Measurements from ENCODE around the genes OSBPL5, ZNF195, OR51E1 and OR51A7.

- RRBS, result 1% methylated on average over 58 of the region's 110 CpGs
Observed at GRCh38 chr11:3164586-3165750, at the start of gene OSBPL5. TSS of gene OSBPL5 (minus strand) at chr11:3165310.

GRCh38 chr11:3379016-3379513, at the start of gene ZNF195:
TSS of gene ZNF195 (minus strand) at chr11:3379146.
- RRBS, result 2% methylated on average over 8 of the region's 21 CpGs

DNA sequence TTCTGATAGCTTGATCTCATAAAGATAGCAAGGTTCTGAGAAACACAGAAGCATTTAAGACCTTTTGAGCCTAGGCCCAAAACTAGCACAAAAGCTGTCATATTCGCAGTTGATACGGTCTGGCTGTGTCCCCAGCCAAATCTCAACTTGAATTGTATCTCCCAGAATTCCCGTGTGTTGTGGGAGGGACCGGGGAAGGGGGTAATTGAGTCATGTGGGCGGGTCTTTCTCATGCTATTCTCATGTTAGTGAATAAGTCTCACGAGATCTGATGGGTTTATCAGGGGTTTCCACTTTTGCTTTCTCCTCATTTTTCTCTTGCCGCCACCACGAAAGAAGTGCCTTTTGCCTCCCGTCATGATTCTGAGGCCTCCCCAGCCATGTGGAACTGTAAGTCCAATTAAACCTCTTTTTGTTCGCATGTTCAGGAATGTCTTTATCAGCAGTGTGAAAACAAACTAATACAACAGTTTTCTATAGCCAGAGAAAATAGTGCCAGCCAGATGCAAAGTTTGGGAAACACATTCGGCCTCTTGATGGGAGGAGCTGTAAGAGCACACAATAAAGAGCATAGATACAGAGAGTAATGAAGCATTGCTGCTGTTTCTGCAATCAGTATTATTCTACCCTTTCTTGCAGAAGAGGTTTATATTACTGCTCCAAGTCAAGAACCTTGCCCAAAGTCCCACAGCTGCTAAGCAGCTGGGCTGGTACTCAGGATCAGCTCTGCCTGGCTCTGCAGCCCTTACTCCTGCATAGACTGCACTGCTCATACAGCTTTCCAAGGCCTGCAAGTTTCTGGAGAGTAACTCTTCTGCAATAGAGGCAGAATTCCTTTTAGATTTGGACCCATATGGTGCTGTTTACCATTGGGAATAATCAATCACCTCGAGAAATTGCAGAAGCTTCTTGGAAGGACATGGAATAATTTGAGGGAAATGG, 2.0 kb upstream of the ZNF195 start:
- RRBS, result no CpG with 5 or more reads among the region's 12 CpGs

GRCh38 chr11:3421603-3422118, 42.7 kb upstream of the ZNF195 start:
- RRBS, result no CpG with 5 or more reads among the region's 16 CpGs

DNA sequence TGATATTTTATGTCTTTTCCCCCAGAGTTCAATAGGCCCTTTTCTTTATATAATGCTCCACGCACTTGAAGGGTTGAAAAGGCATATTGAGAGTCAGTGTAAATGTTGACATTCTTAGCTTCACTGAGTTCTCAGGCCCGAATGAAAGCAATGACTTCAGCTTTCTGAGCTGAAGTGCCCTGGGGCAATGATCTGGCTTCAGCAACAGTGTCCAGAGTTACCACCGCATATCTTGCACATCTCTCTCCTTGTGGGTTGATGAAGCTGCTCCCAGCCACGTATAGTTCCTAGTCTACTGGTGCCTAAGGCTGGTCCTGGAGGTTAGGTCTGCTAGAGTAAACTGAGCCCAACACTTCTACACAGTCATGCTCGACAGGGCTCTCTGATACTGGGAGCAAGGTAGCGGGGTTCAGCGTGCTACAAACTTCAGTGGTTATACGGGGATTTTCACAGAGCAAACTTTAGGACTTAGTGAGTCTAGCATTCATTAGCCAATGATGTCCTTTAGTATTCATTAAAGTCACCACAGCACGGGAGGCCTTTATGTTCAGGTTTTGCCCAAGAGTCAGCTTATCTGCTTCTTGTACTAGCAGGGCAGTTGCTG, 98.7 kb upstream of the ZNF195 start:
- RRBS, result no CpG with 5 or more reads among the region's 9 CpGs

DNA sequence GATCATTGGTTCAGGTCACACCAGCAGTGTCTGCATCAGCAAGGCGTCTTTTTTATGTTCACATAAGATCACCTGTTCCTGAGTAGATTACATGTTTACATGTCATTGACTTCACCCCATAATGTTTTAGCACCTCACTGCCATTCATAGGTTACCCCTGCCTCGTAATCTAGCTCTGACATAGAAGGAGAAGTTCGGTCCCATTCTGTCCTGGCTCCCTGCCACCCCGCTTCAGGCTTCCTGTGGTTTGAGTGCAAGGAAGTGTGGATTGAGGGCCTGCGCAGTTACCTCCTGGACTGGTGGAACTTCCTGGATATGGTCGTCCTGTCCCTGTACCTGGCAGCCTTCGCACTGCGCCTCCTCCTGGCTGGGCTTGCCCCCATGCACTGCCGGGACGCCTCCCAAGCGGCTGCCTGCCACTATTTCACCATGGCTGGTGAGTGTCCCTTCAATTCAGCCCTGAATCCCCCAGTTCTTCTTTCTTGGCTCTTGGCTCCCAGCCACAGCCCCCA, 15.6 kb downstream of the ART5 start:
- RRBS, result no CpG with 5 or more reads among the region's 11 CpGs

GRCh38 chr11:3758778-3758977, 38.7 kb downstream of the NUP98 start:
- RRBS, result no CpG with 5 or more reads among the region's 1 CpG

- RRBS, result no CpG with 5 or more reads among the region's 2 CpGs
Observed at GRCh38 chr11:3809445-3810156, 1.2 kb downstream of the PGAP2 start.

- RRBS, result no CpG with 5 or more reads among the region's 4 CpGs
Observed at GRCh38 chr11:3815960-3816318, 7.6 kb downstream of the PGAP2 start.

DNA sequence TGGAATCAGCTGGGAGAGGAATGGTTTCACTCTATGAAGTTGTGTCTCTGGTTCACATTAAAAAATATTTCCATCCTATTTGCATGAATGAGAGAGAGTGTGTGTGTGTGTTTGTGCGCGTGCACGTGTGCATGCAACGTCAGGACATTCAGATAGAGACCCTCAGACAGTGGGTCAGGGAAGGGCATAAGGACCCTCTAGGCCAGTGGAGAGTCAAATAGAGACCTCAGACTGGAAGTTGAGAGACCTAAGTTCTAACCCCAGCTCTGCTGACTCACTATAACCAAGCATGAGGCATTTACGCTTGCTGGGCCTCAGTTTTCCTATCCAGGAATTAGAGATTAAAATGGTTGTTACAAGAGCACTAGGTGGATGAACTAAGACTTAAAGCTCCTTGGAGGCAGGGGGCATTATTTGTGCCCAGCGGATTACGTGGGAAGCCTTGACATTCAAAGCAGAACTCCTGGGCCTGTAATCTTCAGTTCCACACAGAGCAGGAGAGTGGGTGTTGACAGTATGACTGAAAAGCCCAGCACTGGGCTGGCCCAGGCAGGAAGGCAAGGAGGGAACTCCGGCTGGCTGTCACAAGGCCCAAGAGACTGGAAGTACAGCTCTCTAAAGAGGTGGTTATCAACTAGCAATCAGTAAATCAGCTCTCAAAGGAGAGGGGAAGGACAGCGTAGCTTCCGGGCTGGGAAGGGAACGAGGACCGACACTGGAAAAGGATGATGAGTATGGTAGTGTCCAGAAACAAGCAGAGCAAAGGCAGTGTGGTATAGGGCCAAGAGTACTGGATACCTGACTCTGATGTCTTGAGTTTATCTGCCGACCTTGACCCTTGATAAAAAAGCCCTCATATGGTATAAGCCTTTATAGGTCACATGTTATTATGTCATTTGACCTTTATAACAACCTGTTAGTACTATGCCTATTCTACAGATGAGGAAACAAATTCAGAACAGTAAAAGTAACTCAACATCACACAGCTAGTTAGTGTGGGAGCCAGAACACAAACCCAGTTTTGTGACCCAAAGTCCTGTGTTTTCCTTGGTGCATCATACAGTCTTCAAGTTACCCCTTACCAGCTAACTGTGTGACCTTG, 9.1 kb downstream of the RHOG start:
- RRBS, result no CpG with 5 or more reads among the region's 13 CpGs

DNA sequence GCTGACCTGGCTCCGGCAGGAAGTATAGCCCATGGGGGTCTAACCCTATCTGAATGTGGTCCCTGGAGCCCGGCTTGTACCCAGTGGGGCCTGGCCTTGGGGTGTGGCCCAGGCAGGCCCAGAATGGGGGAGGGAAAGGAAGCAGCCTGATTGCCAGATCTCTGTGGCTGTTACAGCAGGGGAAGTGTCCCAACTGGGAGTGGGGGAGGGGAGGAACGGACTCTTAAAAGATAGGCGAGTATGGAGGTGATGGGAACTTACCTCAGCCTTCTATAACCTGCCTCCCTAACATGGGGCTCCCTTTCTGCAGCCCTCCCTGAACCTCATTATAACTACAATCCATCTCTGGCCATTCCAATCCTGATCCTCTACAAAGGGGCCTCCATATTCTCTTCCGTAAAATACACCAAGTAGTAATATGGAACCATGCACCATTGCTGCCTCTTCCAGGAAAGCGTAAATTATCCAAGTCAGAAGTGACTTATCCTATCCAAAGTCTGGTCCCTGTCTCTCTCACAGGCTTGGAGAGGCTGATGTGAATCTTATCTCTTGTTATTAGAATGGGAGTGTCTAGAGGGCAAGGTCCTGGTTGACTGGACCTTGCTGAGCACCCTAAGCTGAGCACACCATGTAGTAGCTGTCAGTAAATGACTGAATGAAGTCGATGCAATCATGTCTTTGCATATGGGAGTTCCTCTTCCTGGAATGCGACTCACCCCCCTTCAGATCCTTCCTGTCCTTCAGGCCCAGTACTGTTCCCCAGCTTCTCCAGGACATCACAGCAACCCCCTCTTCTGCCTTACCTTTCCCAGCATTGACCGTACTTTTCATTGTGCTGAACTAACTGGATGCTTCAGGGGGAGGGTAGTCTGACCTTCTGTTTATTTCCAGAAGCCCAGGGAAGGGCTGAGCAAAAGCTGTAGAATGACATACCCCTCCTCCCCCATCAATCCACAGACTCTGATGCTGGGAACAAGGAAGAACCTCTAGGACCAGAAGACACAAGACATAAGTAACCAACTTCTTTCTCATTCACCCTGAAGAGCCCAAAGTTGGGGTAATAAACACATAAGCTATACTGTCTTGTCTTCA, 5.8 kb downstream of the RHOG start:
- RRBS, result 25% methylated on average over 1 of the region's 9 CpGs

GRCh38 chr11:3995785-3996456, 98.7 kb upstream of the RRM1 start:
- RRBS, result no CpG with 5 or more reads among the region's 4 CpGs

DNA sequence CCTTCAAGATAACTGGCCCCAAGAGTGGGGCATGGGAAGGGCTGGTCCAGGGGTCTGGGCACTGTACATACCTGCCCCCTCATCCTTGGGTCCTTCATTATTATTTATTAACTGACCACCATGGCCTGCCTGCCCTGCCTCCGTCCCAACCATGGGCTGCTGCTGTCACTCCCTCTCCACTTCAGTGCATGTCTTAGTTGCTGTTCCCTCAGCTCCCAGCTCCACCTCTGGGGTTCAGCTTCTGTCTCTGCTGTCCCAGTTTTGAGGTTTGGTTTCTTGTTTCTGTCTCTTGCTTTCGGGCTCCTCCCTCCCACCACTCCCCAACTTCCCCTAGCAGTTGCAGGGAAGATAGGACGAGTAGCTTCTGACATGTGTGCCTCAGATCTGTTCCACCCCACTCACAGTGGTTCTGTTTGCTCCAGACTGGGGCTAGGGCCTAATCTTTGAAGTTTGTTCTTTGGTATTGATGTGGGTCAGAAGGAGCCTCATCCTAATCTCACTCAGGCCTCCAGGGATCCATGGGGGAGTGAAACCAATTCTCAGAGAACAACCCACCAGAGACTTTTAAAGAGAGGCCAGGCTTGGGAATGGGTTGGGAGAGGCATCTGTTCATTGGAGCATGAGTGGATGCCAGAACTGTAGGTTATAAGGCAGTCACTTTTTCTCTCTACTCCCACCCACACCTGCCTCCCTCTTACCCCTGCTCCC, 2.6 kb upstream of the RRM1 start:
- RRBS, result no CpG with 5 or more reads among the region's 3 CpGs

- RRBS, result no CpG with 5 or more reads among the region's 1 CpG
Observed at GRCh38 chr11:4182027-4182544, 87.5 kb downstream of the RRM1 start.

DNA sequence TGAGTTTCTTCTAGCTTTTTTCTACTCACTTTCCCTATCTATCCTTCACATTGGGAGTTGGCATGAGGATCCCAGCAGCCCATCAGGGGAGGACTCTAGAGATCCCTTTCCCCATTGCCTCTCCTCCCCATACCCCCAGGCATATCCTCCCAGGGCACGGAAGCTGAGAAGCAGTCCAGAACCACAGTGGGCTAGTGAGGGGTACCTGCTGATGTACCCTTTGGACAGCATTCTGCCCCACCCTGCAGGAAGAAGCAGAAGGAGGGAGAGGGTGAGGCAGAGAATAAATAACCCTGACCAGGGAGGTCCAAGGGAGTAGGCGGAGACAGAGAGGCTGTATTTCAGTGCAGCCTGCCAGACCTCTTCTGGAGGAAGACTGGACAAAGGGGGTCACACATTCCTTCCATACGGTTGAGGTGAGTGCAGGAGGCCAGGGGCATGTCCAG, at the start of gene OR51E1:
TSS of gene OR51E1 (plus strand) at position 368 of the 446 bp plus-strand sequence.
- RRBS, result no CpG with 5 or more reads among the region's 3 CpGs

GRCh38 chr11:4903388-4903991, at the start of gene OR51A7:
TSS of gene OR51A7 (plus strand) at chr11:4903783.
- RRBS, result no CpG with 5 or more reads among the region's 3 CpGs

- RRBS, result no CpG with 5 or more reads among the region's 7 CpGs
Observed at GRCh38 chr11:5246704-5247916, 2.5 kb downstream of the HBG1 start.

GRCh38 chr11:5247917-5249031, 1.4 kb downstream of the HBG1 start:
- RRBS, result no CpG with 5 or more reads among the region's 12 CpGs

DNA sequence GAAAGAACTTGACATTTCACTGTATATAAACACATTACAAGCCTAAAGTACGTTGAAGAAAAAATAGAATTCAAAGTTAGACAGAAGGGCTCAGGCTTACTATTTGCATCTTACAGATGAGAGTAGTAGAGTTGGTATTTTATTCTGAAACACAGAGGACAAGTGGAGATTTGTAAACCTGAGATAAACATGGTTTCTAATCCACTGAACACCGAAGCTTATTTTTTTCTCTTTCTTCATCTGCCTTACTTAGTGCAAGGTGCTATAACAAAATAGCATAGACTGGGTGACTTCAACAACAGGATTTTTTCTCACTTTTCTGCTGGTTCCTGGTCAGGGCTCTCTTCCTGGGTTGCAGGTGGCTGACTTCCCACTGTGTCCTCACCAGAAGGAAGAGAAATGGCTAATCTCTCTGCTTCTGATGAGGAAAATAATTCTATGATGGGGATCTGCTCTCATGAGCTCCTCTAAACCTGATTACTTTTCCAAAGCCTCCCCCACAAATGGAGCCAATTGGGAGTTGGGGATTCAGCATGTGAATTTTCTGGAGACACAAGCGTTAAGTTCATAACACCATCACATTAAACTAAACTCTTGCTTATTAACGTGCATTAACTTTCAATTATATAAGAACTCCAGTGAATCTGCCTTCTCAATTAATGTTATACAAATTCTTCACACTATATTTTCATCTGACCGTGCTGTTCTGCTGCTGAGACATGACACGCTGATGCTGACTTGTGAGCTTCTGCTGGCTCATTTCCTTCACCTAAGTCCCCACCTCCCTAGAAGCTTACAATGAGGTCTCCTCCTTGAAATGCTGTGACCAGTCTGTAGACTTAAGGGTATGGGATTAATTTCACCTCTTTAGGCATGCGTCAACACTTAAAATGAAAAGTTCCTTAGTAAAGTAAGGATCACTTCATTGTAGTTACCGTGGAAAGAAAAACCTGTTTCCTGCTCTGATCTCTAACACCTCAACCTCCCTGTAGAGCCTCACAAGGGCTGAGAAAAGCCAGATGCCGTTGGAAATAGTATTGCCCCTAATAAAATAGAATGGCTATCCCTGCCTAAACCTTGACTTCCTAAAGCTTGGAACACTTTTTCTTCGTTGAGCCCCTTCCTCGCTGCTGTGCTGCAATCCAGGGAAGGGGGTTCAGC, 2.4 kb upstream of the HBG1 start:
- RRBS, result no CpG with 5 or more reads among the region's 11 CpGs

DNA sequence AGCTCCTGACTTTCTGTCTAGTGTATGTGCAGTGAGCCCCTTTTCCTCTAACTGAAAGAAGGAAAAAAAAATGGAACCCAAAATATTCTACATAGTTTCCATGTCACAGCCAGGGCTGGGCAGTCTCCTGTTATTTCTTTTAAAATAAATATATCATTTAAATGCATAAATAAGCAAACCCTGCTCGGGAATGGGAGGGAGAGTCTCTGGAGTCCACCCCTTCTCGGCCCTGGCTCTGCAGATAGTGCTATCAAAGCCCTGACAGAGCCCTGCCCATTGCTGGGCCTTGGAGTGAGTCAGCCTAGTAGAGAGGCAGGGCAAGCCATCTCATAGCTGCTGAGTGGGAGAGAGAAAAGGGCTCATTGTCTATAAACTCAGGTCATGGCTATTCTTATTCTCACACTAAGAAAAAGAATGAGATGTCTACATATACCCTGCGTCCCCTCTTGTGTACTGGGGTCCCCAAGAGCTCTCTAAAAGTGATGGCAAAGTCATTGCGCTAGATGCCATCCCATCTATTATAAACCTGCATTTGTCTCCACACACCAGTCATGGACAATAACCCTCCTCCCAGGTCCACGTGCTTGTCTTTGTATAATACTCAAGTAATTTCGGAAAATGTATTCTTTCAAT, 13.6 kb downstream of the OR51B4 start:
- RRBS, result no CpG with 5 or more reads among the region's 6 CpGs

Measured in brain (tissue), 1 donor.